Vermiform appendix (tissue), 1 donor: ENCODE measurements around the genes CCDC198 and JKAMP.

DNA sequence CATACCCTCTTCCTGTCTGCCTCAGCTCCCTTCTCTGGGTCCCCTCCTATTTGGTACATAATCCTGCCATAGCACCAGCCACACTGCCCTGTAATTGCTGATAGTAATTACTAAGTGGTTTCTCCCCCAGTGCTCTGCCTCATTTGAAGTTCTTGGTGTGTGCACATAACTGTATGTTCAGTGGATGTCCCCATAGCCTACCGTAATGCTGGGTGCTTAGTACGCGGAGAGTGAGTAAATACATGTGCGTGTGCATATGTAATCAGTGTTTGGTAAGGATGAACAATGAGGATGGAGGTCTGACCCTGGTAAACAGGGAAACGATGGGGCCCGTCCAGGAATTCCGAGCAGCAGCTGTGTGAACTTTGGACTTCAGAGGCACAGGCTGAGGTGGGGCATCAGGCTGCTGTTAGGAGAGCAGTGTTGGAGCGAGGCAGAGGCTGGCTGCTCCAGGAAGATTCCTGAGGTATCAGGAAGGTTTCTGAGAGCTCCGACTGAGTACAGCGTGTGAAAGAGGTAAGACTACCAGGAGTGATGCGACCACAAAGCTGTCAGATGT, 106.7 kb downstream of the PELI2 start:
- PRO-cap: no peak

GRCh38 chr14:56297205-56298099, 179.2 kb downstream of the PELI2 start:
- PRO-cap: no peak

- PRO-cap: no peak
Measured at GRCh38 chr14:56798000-56799021, 12.0 kb downstream of the OTX2 start.

- PRO-cap: no peak
Measured at GRCh38 chr14:56806427-56806851, 3.8 kb downstream of the OTX2 start.

- PRO-cap: no peak
Measured at GRCh38 chr14:57493432-57494155, at the start of gene CCDC198. Gene CCDC198, minus strand, starts transcription at chr14:57493857.

GRCh38 chr14:58266213-58266920, 21.7 kb downstream of the PSMA3 start:
- PRO-cap: no peak

- PRO-cap: no peak
Measured at GRCh38 chr14:58318496-58318911, 20.1 kb downstream of the ARID4A start.

DNA sequence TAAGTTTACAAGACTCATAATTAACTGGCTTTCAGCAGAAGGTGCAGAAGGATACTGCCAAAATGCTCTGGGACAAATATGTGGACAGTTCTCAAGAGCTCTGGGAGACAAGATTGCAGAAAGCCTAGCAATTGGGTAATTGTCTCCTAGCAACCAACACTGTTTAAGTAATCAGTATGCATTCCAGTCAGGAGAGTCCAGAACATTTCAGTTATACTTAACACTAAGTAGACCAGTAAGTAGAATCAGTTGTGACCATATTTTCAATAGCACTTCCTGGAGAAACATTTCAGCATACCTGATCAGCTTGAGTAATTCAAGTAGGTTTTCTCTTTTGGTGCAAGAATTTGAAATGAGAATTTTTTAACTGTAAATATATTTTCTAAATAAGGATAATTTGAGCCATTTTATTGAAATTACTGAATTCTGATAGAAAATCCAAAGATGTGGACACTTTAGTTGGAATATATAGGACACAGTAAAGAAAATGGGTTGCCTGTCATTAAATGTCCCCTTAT, 131.3 kb downstream of the GPR135 start:
- PRO-cap: bidirectional peak, plus-strand start at position 248 of the sequence, minus-strand start at position 102 of the sequence

DNA sequence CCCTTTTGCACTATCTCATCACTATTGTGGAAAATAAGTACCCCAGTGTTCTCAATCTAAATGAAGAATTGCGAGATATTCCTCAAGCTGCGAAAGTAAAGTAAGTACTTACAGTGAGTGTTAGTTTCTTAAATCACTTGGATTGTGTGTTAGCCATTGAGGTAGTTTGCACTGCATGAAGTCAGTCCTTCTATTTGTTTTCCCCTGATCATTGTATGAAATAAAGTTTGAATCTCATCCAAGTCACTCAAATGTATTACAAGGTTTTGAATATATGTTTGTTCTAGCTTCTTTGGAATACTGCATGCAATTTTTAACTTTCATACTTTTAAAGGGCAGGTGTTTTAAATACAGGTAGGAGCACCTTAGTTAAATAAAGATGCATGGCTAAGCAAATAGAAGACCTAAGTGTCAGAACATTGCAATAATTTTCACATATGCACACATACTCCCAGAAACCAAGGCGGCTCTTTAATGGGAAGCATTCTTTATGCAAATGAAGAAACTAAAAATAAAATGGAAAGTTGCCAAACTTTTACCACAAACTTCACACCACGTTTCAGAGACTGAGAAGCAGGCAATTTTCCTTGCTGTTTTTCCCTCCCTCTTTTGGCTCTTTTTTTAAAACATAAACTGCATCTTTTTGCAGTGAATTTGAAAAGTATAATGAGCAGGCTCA, 105.6 kb downstream of the GPR135 start:
- PRO-cap: no peak

DNA sequence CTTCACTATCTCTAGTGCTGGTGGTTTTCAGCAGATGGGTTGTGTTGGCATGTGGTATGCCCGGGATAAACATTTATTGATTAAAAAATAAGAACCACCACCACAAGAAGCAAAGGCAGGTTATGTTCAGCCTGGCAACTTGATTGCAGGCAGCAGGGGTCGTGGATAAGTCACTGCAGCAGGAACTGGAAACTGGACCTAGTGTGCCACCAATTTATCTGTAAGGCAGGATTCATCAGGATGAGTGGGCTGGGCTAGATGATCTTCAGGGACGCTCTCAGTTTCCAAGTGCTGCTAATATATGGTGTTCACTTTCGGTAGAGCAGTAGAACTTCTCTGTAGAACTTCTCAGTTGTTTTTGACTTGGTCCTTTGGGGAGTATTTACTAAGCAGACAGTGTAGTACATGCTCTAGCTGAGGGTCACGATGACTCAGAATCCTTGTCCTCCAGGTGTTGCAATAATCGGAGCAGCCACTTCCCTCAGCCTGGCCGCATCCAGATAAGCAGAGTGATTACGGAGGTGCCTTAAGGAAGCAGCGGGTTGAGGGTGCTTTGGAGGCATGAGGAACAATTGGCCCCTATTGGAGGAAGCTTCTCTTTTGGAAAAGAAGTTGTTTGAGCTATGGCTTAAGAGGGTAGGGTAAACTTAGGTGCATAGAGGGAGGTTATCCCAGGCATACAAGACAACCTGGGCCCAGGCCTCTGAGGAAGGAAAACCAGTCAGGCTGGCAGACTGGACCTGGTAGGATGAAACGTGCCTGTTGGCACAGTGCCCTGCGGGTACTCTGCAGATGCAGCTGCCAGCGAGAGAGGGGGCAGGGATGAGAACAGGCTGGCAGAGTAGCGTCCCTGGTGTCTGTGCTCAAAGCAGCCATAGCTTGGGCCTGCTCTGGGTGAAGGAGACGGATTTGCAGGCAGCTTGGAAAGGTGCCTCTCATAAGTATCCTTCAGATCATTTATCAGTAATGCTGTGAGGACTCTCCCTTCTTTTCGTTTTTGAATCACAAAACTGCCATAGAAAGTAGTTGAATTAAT, 104.0 kb downstream of the GPR135 start:
- PRO-cap: no peak

- PRO-cap: no peak
Measured at GRCh38 chr14:59447335-59448116, 17.7 kb downstream of the GPR135 start.

- PRO-cap: no peak
Measured at GRCh38 chr14:59482588-59483300, 1.5 kb downstream of the L3HYPDH start.

GRCh38 chr14:59483620-59484236, 480 bp downstream of the L3HYPDH start:
- PRO-cap: unidirectional peak, plus-strand start at chr14:59483963; unidirectional peak, plus-strand start at chr14:59483994; unidirectional peak, plus-strand start at chr14:59484026

- PRO-cap: bidirectional peak, plus-strand start at chr14:59484517, minus-strand start at chr14:59484381; bidirectional peak, plus-strand start at chr14:59484745, minus-strand start at chr14:59484730
Measured at GRCh38 chr14:59484237-59485335, at the start of gene JKAMP. Gene JKAMP, plus strand, starts transcription at chr14:59484517.

- PRO-cap: no peak
Measured at GRCh38 chr14:60003031-60003608, 88.6 kb upstream of the PCNX4 start.

DNA sequence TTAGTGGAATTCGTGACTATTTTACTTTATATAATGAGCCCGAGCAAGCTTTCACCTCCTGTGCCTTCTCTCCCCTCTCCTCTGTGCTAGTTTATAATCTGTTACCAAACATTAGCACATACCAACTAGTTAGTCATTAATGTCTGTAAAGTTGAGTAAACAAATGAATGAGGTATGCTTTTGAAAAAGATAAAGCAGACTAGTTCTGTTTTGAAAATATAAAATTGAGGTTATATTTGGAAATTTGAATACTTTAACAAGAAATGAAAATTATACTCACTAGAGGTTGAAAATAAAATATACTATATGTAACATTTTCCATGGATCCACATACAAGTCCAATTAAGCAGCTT, 87.6 kb upstream of the PCNX4 start:
- PRO-cap: no peak

DNA sequence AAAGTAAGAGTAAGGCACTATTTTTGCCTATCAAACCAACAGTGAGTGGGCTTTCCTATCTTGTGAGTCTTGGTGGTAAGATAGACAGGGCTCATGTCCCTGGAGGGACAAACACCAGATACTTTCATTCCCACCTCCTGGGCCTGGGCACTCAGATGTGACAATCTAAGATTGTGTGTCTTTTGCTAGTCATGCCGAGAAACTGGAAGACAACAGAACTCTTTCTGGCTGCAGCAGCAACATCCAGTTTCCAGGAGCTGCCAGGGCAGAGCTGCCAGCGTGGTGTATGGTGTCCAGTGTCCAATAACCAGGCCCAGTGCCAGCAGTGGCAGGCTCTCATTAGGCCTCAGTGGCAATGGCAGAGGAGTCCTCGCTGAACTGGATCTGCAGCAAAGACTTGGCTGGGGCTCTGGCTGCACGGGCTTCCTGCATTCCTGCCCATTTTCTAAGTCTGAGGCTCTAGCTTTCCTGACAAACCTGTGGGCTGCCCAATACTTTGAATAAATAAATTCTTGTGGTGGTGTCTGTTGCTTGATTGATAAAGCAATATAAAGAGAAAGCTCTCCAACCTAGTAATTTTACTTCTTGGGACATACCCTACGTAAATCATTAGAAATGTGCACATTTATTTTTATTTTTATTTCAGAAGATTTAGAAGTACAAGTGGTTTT, 26.2 kb upstream of the PPM1A start:
- PRO-cap: no peak

DNA sequence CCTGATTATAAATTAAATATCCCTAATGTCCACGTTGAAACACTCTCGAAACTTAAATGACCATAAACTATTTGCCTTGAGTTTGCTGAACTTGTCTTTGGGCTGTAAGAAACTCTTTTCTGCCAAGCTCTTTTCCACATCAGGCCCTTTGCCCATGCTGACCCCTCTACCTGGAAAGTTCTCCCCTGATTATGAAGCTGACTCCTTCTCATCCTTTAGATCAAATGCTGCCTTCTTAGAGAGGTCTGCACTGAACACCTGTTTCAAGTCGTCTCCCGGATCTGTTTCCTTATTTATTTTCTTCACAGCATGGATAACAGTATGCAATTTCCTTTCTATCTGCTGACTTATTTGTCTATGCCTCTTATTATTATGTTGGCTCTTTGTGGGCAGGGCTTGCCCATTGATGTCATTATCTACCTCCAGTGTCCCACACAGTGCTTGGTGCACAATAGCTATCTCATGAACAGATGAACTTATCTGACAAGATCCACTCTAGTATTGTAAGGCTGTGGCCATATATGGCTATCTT, 4.0 kb upstream of the PPM1A start:
- PRO-cap: no peak

DNA sequence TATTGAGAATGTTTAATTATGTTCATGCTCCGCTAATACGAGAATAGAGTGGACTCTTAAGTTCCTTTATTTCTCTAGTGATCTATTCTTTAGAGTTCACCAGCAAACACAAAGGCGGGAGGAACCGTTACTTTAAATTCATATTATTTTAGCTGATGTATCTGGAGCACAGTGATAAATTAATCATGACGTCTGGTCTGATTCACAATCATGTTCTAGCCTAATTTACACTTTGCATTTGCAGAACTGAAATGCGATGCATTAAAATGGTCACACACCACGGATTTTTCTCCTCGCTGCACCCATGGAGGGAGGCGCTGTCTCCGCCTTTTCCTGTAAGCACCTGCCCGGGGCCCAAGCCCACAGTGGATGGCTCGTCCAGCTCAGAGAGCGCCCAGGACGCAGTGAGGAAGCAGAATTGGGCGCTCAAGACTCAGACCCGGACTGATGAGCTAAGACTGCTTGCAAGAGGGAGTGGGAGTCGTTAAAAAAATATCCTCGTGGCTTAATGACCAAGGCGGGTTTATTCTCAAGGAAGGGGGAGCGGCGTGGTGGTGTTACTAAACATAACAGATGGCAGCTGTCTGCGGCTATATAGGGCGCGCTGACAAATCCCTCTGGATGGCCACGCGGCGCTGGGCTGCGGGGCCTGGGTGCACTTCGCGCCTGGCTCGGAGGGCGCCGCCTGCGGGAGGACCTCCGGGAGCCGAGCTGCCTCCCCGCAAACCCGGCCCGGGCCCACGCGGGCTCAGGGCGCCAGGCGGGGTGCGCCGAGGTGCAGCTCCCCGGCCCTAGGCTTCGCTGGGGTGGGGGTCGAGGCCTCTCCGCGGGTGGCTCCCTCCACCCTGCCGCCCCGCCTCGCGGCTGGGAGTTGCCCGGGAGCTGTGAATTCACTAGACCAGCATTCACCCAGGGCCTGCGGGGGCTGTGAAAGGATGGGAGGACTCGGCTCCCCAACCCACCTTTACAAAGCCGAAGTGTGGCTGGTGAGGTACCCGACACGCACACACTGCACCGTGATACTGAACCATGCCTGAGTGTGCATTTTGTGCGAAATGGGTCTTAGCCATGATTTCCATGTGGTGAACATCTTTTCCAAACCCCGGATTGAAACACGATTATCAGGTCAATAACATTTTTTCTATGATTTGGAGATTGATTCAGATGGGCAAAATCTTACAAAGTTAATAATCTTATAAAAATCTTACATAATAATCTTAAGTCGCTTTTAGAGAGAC, 78.7 kb downstream of the PPM1A start:
- PRO-cap: unidirectional peak, plus-strand start at position 338 of the sequence; unidirectional peak, plus-strand start at position 365 of the sequence; unidirectional peak, plus-strand start at position 386 of the sequence

DNA sequence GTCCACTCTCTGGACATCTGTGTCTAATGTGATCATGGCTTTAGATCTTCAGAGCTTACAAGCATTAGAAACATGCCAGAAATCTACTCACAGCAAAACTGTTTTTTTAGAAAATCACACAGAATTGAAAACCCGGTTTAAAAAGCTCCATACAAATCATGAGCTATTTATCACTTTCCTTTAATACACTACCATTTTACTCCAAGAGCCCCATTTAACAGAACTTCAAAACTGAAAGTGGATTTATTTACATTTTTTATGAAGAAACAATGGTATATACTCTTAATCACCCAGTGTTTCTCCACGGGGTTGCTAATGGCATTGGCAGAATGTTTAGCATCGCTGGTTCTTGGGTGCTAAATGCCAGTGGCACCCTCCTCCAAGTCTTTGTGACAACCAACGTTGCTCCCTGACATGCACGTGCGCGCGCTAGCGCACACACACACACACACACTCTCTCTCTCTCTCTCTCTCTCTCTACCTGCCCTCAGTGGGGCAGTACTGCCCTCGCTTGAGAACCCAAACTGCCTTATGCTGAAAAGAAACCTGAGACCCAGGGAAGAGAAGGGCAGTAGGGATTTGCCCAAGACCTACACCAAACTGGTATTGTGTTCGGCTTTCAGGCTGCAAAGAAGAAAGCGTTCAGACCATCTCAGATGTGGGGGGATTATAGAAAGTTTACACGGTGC, 82.0 kb downstream of the PPM1A start:
- PRO-cap: no peak